SK-N-SH (cell line): ENCODE data around the gene AGPAT3.

DNA sequence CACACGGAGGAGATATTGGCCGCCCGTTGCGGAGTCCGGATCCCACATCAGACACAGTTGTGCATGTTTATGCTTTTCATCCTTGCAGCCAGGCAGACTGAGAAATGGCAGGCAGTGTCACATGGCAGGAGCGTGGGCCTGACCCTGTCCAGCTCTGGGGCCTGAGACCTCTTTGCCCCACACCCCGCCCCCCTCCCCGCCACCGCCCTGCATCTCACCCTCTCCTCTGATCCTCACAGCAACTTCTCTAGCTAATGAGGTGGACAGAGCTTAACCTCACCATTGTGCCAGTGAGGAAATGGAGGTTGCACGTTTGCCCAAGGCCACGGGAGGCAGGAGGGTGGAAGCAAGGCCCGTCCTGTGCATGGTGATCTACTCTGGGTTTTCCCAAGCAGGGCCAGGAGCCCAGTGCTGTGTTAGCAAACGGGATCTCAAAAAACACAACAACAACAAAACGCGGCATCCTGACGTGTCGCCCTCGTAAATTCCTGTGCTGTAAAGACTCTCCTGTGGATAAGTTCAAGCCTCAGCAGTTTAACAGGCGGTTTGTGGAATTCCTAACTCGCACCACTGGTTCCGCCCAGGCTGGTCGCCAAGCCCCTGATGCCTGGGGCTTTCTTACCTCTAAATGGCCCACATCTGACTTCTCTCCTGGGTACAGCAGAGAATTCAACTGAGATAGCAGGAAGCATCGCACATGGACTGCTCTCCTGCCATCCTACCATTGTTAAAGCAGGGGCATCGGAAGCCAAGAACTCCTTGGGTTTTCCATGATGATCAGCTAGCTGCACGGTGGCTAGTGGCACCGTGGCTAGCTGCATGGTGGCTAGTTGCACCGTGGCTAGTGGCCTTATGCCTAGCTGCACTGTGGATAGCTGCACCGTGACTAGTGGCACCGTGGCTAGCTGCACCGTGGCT lies 39.1 kb downstream of the TFF3 start:
- RRBS = no CpG with 5 or more reads among the region's 30 CpGs
CAGE:
- cytosol, long polyA plus RNA = no peak
- long polyA plus RNA = no peak
- nucleus, long polyA plus RNA = no peak

- RRBS = no CpG with 5 or more reads among the region's 32 CpGs
CAGE:
- cytosol, long polyA plus RNA = no peak
- long polyA plus RNA = no peak
- nucleus, long polyA plus RNA = no peak
These were observed 19.0 kb downstream of the TFF3 start for GRCh38 chr21:42295929-42296823.

DNA sequence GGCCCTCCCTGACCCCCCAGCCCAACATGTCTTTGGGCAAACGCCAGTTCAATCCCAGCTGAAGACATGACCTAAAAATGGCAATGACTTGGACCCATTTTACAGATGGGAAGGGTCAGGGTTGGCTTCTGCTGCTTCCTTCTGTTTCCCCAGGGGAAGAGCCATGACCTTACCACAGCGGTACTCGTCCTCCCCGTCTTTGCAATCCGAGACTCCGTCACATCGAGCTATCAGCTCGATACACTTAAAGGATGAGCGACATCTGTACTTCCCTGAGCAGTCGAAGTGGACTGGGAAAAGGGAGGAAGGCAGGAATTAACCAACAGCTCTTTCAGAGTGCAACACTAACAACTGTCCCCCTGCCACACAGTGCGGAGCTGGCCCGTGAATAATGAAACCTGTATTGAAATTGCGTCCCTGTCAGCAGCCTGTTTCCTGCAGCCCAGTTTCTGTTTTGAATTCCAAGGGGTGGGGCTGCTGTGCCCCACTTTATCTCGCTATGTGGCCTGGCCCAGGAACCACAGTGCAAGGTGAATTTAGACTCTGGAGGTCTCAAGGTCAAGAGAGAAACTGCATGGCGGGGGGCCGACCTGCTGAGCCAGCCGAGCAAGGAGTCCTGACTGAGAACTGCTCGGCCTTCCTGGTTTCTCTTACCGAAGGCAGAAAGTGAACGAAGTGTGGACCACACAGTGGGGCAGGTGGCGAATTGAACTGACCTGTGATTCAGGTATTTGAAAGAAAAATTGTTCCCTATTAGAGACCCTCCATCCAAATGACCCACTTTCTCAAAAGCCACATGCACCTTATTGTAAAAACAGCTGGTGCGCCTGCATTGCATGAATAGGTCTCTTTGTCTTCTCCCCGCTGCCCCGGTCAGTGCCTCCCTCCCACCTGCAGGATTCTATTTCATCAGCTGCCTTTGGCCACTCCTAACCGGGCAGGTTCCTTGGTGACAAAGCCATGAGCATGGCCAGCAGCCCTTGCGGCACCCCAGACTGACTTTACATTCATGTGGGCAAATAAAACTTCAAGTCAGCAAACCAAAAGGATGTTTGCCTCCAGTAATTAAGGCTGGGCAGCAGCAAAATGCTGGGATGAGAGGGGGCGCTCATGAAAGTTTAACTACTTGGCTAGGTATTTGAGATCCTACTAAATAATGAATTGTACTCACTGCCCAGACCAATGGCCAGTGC lies 6.7 kb downstream of the TMPRSS3 start:
- RRBS = 28% methylated on average over 2 of the region's 27 CpGs
CAGE:
- cytosol, long polyA plus RNA = no peak
- long polyA plus RNA = no peak
- nucleus, long polyA plus RNA = no peak

DNA sequence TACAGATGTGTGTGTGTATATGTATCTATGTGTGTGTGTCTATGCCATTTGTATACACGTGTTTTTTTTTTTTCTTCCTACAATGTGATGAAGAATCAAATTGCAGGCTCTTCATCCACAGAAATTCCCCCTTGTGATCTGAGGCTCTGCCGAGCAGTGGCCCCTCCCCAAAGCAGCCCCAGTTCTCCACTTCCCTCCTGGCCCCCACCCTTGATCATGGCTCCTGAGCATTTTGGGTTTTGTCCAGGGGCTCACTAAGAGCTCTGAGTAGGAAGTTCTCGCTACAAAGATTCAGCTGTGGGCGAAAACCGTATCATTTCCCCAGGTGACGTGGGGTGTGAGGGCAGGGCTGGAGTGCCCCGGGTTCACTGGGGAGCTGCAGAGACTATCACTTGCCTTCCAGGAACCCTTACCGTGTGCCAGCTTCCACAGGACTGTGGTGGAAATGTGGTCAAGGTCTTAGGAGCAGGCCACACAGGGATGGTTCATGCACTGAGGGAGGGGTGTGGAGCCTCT lies 35.7 kb downstream of the RSPH1 start:
- RRBS = no CpG with 5 or more reads among the region's 8 CpGs
CAGE:
- cytosol, long polyA plus RNA = no peak
- long polyA plus RNA = no peak
- nucleus, long polyA plus RNA = no peak

DNA sequence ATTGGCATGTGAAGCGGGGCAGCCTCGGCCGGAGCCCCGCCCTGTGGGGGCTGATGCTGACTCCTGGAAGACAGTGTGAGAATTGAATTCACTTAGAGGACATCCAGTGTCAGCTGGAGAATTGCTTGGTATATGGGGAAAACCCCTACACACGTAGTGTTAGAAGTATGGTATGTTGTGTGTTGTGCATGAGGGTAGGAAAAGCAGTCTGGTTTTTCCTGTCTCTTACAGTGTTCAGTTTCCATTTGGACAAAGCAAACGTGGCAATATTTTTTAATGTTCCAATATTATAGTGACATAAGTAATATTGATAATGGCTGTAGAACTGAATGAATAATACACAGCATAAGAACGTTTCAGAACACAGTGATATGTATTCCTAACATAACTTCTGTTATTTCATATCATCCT lies 11.7 kb downstream of the SLC37A1 start:
- RRBS = no CpG with 5 or more reads among the region's 7 CpGs
CAGE:
- cytosol, long polyA plus RNA = no peak
- long polyA plus RNA = no peak
- nucleus, long polyA plus RNA = no peak

DNA sequence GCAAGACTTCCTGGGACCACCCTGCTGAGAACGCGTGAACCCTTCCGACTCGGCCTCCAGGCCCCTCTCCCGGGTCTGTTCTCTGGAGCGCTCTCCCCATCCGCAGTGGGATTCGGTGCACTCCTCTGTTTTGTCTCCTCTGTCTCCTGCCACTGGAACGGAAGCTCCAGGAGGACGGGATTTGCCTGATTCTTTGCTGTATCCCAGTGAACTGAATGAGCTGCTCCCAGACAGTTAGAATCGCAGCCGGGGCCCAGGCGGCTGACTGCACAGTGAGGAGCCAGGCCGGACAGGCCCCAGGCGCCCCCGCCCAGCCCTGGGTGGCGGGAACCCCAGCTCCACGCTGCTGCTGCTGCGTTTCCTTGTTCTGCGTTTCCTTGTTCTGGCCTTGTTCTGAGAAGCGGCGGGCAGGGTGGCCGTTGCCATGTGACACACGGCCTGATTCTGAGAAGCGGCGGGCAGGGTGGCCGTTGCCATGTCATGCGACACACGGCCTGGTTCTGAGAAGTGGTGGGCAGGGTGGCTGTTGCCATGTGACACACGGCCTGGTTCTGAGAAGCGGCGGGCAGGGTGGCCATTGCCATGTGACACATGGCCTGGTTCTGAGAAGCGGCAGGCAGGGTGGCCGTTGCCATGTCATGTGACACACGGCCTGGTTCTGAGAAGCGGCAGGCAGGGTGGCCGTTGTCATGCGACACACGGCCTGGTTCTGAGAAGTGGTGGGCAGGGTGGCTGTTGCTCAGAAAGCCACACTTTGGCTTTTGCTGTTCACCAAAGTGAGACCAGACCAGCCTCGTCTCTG lies 56.1 kb downstream of the SLC37A1 start:
- RRBS = 95% methylated on average over 3 of the region's 40 CpGs
CAGE:
- cytosol, long polyA plus RNA = no peak
- long polyA plus RNA = no peak
- nucleus, long polyA plus RNA = no peak

GRCh38 chr21:42655373-42656107 lies 2.1 kb downstream of the PDE9A start:
- RRBS = 89% methylated on average over 4 of the region's 21 CpGs
CAGE:
- cytosol, long polyA plus RNA = no peak
- long polyA plus RNA = no peak
- nucleus, long polyA plus RNA = no peak

DNA sequence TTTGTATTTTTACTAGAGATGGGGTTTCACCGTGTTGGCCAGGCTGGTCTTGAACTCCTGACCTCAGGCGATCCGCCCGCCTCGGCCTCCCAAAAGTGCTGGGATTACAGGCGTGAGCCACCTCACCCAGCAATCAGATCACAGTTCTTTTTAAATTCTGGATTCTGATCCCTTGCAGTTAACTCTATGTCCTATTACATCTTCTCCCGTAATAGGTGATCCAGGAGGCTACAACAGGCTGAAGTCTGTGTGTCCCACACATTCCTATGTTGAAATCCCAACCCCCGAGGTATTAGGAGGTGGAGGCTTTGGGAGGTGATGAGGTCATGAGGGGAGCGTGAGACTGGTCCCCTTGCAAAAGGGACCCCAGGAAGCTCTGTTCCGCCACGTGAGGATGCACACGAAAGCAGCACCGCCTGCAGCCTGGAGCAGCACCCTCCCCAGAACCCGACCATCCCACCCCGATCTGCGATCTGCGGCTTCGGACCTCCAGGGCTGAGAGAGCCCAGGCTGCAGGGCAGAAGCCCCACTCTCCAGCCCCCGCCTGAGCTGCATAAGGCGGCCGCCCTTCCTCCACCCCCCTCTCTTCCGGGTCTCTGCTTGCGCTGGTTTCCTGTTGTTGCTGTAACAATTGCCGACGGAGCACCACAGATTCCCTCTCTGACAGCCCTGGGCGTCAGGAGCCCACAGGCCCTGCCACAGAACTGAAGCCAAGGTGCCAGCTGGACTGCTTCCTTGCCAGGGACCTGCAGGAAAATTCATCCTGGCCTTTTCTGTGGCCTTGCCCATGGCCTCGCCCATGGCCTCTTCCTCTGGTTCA lies 95.7 kb downstream of the WDR4 start:
- RRBS = no CpG with 5 or more reads among the region's 27 CpGs
CAGE:
- cytosol, long polyA plus RNA = no peak
- long polyA plus RNA = no peak
- nucleus, long polyA plus RNA = no peak

- RRBS = no CpG with 5 or more reads among the region's 26 CpGs
CAGE:
- cytosol, long polyA plus RNA = no peak
- long polyA plus RNA = no peak
- nucleus, long polyA plus RNA = no peak
These were observed 45.1 kb downstream of the WDR4 start for GRCh38 chr21:42833970-42834927.

DNA sequence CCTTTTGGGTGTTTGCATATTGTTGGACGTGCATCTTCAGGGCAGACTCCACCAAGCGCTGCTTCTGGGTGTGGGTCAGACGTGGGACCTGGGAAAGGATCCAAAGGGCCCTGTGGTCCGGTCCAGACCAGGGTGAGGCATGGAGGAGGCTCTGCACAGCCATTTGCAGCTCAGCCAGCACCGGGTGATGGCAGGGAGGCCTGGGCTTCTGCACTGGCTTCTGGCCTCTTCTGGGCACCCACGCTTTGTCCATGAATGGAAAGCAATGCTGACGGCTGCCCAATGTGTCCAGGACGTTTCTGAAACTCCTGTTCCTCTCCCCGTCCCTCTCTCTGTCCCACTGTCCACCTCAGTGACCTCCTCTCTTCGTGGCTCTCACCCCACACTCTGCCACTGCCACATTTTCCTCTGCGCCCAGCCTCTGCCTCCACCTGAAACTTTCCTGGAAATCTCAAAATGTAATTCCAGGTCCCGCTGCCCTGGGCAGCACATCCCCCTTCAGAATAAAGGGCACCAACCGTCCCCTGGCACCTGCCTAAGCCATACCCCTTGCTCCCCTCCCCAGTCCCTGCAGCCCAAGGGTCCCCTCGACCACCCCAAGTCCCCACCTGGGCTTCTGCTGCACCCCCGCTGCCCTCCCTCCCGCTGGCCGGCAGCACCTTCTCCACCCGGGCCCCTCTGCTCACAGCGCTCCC lies 42.2 kb downstream of the WDR4 start:
- RRBS = 95% methylated on average over 2 of the region's 19 CpGs
CAGE:
- cytosol, long polyA plus RNA = no peak
- long polyA plus RNA = no peak
- nucleus, long polyA plus RNA = no peak

- RRBS = no CpG with 5 or more reads among the region's 9 CpGs
CAGE:
- cytosol, long polyA plus RNA = no peak
- long polyA plus RNA = no peak
- nucleus, long polyA plus RNA = no peak
These were observed 14.6 kb upstream of the ERVH48-1 start for GRCh38 chr21:42940037-42940462.

- RRBS = no CpG with 5 or more reads among the region's 19 CpGs
CAGE:
- cytosol, long polyA plus RNA = no peak
- long polyA plus RNA = no peak
- nucleus, long polyA plus RNA = no peak
These were observed 17.4 kb upstream of the PKNOX1 start for GRCh38 chr21:42956591-42957730.

GRCh38 chr21:43173051-43173374 lies 4.2 kb downstream of the CRYAA start:
- RRBS = 74% methylated on average over 9 of the region's 23 CpGs
CAGE:
- cytosol, long polyA plus RNA = no peak
- long polyA plus RNA = no peak
- nucleus, long polyA plus RNA = no peak

- RRBS = no CpG with 5 or more reads among the region's 26 CpGs
CAGE:
- cytosol, long polyA plus RNA = no peak
- long polyA plus RNA = no peak
- nucleus, long polyA plus RNA = no peak
These were observed 87.2 kb downstream of the SIK1 start for GRCh38 chr21:43339598-43340356.

- RRBS = no CpG with 5 or more reads among the region's 7 CpGs
CAGE:
- cytosol, long polyA plus RNA = no peak
- long polyA plus RNA = no peak
- nucleus, long polyA plus RNA = no peak
These were observed 12.8 kb downstream of the HSF2BP start for GRCh38 chr21:43646518-43646938.

- RRBS = no CpG with 5 or more reads among the region's 23 CpGs
CAGE:
- cytosol, long polyA plus RNA = no peak
- long polyA plus RNA = no peak
- nucleus, long polyA plus RNA = no peak
These were observed 19.2 kb downstream of the CSTB start for GRCh38 chr21:43756650-43757494.

DNA sequence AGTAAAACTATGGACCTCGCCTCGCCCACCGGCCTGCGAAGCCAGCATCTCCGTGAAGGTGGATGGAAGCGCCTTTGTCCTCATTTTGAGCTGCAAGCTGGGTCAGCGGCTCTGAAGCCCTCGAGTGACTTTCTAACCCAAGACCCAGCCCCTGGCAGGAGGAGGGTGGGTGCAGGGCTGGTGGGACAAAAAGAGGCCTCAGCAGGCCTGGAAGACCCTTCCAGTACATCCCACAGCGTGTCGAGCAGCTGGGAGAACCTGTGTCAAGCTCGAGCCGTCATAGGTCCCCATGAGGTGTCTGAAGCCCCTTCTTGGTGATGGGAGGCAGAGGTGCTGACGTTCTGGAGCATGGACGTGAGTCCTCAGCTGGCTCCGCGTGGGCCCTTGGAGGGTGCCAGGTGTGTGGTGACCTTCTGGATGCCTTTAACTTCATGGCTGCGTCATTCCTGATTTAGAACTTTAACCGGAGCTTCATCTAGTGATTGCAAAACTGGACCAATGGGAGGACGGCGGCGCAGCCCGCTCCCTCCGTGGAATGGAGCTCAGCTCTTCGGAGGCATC lies 14.5 kb downstream of the CSTB start:
- RRBS = no CpG with 5 or more reads among the region's 24 CpGs
CAGE:
- cytosol, long polyA plus RNA = no peak
- long polyA plus RNA = no peak
- nucleus, long polyA plus RNA = start-site peak on the plus strand centred at position 136 of the sequence, 98 bp wide, 55 and 136 reads in 2 replicates

DNA sequence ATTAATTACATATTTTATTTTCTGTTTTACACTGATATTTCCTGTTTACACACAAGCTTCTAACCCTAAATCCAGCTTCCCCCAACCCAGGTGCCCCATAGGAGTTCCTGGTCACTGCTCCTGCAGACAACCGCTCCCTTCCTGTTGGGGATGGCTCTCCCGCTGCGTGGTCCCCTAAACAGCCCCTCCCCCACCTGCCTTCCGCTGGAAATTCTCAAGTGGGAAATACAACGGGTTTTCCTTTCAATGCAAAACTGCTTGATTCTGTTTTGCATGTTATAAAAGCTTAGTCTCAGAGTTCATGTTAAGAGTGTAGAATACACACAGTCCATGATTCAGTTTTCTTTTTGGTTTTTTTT lies 3.6 kb downstream of the CSTB start:
- RRBS = no CpG with 5 or more reads among the region's 5 CpGs
CAGE:
- cytosol, long polyA plus RNA = no peak
- long polyA plus RNA = no peak
- nucleus, long polyA plus RNA = no peak

DNA sequence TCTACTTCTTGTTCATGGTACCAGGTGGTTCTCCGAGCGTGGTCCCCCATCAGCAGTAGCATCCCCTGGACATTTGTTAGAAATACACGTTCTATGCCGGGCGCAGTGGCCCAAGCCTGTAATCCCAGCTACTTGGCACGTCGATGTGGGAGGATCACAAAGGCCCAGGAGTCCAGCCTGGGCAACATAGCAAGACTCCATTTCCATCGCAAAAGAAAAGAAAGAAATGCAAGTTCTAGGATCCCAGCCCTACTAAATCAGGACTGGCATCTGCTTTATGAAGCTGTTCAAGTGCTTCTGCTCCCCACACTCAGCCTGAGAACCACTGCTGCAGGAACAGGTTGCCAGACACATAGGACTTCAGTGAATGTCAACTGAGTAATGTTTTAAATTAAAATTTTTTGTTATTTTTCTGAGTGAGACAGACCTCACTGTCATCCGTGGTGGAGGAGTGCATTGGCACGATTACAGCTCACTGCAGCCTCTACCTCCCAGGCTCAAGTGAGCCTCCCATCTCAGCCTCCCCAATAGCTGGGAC lies 880 bp downstream of the RRP1 start:
- RRBS = no CpG with 5 or more reads among the region's 10 CpGs
CAGE:
- cytosol, long polyA plus RNA = no peak
- long polyA plus RNA = no peak
- nucleus, long polyA plus RNA = no peak

- RRBS = 2% methylated on average over 50 of the region's 122 CpGs
CAGE:
- cytosol, long polyA plus RNA = no peak
- long polyA plus RNA = no peak
- nucleus, long polyA plus RNA = no peak
These were observed at the start of gene AGPAT3 for GRCh38 chr21:43864836-43865579. TSS of gene AGPAT3 (plus strand) at chr21:43865223.